ENCODE results near the gene MAPRE2.

DNA sequence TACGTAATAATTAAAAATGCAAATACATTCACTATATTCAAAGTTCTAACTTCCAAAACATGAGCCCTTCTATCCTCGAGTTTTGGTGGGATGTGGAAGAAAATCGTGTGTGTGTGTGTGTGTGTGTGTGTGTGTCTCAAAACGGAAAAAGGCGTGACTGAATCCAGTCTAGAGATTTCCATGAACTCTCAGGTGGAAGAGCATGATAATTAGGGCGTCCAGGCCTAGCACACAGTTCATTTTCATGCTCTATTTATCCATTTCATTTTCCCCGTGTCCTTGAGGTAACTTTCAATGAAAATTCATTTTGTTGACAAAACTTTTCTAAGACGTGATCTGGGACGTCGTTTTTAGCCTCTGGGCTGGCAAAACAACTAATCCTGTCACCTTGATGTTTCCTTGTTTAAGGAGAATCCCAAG lies 1.3 kb downstream of the DSG2 start:
- RRBS = no CpG with 5 or more reads among the region's 10 CpGs

DNA sequence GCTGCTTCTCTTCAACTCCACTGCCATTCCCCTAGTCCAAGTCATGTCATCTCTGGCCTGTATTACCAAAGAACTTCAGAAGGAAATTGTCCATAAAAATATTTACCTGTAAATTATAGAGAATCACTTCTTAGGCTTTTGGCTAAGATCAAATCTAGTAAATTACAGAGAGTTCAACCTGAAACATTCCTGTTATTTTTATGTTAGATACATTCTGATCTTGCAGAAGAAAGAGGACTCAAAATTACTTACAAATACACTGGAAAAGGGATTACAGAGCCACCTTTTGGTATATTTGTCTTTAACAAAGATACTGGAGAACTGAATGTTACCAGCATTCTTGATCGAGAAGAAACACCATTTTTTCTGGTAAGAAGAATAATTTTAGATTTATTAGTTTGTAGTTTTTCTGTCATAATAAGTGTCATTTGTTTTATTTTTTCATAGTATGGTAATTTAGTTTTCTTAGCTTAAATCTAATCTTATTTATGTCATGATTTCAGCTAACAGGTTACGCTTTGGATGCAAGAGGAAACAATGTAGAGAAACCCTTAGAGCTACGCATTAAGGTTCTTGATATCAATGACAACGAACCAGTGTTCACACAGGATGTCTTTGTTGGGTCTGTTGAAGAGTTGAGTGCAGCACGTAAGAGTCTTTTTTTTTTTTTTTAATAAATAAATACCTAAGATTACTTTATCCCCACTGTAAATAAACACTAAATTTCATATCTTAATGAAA lies 22.8 kb downstream of the DSG2 start:
- RRBS = no CpG with 5 or more reads among the region's 5 CpGs

DNA sequence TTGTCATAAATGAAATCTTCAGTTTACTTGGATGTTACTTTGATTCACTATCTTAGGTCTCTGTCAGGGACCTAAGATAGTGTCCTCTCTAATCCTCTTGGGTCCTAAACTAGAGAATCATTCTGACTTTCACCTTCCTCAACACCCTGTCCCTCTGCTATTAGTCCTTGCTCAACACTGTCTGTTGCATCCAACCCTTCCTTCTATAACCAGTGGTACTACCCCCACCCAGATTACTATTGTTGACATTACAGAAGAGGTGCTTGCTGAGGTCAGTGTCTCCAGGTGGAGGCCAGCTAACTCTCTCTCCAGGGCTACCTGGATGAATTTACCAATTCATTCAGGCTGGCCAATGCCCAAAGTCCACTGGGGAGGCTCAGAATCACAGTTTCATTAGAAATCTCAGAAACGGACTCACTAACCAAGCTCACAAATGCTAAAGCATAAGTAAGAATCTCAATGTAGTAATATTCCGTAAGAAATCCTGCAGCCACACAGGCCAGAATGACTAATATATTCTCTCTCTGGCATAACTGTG lies 10.2 kb upstream of the TTR start:
- RRBS = no CpG with 5 or more reads among the region's 2 CpGs

DNA sequence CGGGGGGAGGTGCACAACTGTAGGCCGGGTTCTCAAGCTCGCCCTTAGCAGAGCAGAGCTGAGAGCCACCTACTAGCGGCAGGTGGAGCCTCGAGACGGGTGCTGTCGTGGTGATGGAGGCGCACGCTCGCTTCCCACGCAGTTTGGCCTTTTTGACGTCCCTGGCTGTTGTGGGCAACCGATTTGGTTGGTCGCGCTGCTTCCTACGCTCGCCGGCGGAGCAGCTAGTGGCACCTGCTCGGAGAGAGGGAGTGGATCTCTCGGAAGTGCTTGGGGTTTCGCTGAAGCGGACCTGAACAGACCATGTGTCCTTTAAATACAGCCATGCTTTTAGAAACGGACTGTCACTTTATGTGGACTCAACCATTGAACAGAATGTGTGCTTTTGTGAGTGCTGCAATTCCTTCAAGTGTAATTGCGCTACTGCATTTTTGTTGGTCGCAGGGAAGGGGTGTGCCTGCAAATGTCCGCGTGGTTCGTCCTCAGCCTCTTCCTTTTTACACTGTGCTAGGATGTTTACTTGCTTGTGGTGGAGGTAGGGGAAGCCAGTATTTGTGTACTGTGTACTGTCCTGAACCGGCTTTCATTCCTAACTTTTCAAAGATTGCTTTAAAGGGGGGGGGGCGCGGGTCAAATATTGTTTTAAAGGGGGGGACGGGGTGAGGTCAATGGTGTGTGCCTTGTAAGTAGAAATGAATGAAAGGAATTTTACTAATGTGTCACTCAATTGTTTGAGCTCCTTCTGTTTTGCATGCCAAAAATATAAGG lies 582 bp upstream of the TRAPPC8 start:
- RRBS = no CpG with 5 or more reads among the region's 33 CpGs

GRCh38 chr18:32093631-32094203 lies 2.0 kb downstream of the RNF138 start:
- RRBS = no CpG with 5 or more reads among the region's 18 CpGs

GRCh38 chr18:32160545-32160991 lies 29.3 kb upstream of the MEP1B start:
- RRBS = no CpG with 5 or more reads among the region's 2 CpGs

GRCh38 chr18:32209733-32210045 lies 19.9 kb downstream of the MEP1B start:
- RRBS = no CpG with 5 or more reads among the region's 5 CpGs

DNA sequence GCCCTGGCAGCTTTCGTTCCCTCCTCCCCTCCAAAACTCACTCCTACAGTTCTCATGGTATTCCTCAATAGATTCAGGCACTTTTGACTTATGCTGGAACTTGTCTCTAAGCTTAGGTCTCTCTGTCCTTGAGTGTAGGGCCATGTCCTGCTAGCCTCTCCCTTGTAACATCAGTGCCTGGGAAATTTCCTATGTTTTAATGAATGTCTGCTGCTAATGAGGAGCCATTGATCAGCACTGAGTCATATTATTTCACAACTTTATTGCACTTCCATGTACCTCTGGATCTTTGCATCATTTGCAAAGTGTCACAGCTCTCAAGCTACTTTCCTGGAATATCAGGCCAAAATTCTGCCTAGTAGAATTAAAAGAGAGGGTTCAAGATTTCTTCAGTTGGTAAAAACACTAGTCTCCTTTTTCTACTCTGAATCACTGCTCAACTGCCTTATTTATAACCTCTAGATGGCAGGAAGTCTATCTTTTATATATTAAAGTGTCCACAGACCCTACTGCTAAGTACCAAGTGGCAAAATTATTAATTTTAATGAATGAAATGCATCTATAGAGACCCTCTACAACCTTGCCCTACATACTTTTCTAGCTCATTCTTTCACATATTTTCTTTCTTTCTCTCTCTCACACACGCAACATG lies 102.4 kb downstream of the GAREM1 start:
- RRBS = no CpG with 5 or more reads among the region's 2 CpGs

DNA sequence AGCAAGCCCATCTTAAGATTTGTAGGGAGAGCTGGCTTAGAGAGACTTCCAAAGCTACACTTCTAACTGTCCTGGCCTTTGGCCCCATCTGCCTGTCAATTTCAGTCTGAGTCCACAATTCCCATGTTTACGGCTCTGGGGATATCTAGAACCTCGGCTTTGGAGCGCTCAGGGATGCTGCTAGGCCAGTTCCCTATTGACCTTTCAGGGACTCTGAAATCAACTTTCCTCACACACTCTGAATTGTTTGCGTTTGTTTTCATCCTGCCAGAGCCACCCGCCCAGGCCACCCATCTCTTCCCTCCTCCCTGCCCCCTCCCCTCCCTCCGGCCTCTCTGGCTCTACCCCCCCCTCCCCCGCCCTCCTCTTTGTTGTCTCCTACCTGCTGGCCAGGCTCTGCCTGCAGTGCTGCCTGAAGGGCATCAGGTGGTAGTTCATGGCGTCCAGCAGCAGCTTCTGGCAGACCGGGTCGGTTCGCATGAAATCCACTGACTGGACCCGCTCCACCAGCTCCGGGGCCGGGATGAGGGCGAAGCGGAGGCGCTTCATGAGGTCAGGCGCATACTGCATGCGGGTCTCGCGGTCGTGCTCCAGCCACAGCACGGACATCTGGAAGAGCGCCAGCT lies 3.4 kb downstream of the KLHL14 start:
- RRBS = 38% methylated on average over 5 of the region's 24 CpGs

DNA sequence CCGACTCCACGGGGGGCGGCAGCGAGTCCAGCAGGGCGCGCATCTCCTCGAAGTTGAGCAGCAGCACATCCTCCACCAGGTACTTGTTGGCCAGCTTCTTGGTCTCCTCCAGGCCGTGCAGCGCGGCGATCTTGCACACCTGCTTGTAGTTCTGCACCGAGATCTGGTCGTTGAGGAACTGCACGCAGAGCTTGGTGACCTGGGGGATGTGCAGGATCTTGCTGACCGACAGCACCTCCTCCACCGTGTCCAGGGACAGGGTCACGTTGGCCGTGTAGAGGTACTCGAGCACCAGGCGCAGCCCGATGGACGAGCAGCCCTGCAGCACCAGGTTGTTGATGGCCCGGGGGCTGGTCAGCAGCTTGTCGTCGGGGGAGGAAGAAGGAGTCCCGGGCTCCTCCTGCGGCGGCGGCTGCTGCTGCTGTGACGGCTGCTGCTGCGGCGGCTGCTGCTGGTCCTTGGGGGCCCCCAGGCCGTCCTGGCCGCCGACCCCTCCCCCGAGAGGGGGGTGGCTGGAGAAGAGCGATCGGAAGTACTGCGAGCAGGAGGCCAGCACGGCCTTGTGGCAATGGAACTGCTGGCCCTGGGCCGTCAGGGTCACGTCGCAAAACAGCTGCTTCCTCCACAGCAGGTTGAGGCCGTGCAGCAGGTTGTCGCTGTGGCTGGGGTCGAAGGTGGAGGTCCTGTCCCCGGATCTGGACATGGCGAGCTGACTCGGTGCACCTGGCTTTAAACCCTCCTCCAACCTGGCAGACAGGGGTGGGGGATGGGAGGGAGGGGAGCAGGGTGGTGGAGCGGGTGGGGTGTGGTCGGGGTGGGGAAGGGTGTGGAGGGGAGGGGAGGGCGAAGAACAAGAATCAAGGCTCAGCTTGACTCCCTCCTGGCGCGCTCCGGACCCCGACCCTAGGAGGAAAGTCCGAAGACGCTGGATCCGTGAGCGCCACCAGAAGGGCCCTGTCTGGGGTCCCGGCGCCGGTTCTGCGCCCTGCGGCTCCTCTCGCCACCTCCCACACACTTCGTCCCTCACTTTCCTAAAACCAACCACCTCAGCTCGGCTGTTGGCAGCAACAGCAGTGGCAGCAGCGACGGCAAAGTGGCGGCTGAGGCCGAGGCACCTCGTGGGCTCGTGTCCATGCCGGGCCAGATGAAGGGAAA lies 2.6 kb downstream of the KLHL14 start:
- RRBS = 10% methylated on average over 9 of the region's 75 CpGs

- RRBS = no CpG with 5 or more reads among the region's 7 CpGs
Observed at GRCh38 chr18:34803908-34804569, 93.9 kb downstream of the DTNA start.

DNA sequence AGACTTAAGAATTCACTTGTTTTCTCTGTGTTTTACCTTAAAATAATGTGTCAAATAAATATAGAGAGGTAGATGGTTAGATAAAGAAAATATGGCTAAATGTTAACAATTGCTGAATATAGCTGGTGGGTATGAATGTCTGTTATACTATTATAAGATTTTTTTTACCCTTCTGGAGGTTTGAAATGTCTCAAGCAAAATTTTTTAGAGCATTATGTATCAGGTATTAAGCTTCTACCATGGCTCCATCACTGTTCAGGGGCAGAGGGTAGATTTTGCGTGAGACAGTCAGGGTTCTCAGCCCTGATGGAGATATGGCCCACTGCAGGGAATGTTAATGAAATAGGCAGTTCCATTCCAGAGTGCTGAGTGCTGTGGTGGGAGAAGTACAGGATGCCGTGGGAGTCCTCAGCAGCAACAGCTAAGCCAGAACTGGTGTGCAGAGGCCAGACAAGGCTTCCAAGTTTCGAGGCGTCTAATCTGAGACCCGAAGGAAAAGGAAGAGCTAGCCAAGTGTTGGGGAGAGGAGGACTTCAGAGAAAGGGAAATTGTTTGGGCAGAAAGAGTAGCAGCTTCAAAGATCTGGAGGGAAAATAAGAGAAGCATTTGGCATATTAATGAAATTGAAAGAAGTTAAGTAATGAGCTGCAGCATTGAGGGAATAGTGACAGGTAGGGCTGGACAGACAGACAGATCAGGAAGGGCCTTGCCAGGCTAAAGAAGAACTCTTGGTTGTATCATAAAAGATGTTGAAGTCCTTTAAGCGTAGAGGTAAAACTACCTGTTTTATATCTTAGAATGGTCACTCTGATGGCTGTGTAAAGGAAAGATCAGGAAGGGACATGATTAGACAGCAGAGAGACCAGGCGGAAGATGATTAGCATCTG lies 30.2 kb upstream of the MAPRE2 start:
- RRBS = no CpG with 5 or more reads among the region's 7 CpGs

GRCh38 chr18:35040913-35041960 lies at the start of gene MAPRE2:
Gene MAPRE2, plus strand, starts transcription at chr18:35041413.
- RRBS = 3% methylated on average over 7 of the region's 58 CpGs

DNA sequence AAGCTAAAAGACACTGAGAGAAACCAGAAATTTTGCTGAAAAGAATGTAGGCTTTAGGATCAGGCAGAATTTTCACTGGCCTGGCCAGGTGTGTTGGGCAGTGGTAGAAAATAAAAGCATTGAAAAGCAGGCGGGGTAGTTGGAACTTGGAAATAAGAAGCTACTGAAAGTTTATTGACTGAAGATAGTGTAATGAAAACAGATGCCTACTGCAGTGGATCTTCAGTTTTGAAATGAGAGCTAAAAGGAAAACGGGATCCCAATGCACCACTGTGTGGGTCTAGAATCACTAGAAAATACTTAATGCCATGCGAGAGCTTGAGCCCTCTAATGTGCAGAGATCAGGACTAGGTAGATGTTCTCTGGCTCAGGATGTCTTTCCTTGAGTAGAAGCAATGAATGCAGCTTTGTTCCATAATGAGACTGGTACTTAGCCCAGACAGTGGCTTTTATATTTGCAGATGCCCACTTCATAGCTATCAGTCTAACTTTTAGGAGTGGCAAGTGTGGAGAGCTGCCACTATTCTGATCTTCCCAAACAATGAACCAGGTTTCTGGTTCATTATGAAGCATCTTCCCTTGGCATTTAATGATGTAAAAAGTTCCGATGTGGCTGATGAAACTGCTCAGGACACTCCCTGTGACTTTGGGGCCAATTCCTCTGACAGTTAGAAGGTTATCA lies 5.3 kb downstream of the MAPRE2 start:
- RRBS = no CpG with 5 or more reads among the region's 4 CpGs

DNA sequence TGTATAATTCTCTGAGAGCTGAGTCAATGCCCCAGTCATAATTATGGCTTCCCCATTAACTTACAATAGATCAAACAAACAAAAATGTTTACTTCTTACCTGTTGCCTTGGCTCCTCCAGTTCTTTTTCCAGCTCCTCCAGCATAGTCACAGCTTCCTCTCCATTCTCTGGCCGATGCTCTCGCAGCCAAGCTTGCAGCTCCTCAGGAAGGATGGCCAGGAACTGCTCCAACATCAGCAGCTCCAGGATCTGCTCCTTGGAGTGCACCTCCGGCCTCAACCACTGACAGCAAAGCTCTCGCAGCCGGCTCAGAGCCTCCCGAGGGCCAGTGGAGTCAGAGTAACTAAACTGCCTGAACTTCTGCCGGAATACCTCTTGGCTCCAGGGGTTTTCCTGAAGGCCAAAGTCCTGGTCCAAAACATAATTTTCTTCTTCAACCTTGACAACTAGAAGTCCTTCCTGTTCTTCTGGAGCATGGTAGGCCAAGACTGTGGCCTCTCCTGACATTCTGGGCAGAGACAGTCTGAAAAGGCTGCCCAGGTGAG lies 23.1 kb downstream of the ZNF397 start:
- RRBS = 88% methylated on average over 3 of the region's 7 CpGs

DNA sequence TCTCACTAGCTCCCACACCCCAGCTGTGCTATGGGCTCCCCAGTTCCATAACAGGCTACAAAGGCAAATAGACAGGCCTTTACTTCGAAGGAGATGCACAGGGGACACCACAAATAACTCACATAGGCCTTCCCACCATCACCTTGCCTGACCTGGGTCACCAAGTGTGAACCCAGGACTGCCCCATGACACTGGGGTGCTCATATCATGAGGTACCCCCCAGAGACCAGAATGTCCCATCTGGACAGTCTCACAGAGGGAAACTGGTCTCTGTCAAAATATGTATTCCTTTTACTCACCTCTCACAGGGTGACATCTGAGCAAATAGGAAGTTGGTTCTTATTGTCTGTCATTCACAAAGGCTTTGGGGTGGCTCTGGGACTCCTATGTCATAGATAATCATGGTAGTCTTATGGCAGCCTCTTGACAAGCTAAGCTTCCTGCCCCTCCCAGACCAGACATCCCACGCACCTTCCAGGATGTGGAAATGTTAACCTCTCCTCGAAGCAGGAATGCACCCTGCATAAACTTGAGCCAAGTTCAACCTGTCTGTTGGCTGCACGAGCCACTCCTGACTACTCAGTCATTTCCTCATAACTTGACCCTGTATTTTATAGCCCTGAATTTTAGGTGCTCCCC lies 15.2 kb upstream of the INO80C start:
- RRBS = no CpG with 5 or more reads among the region's 4 CpGs

DNA sequence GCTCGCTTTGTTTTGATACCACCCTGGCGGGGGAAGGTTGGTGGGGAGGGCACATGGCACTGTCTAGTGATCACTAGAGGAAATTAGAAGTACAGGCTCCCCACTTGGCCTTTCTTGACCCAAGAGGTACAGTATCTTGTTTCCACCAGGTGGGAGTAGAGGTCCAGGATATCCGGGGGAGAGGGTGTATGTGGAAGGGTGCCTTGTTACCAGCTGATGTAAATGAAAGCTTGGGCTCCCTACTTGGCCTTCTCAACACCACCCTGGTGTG lies 7.4 kb downstream of the GALNT1 start:
- RRBS = no CpG with 5 or more reads among the region's 3 CpGs

DNA sequence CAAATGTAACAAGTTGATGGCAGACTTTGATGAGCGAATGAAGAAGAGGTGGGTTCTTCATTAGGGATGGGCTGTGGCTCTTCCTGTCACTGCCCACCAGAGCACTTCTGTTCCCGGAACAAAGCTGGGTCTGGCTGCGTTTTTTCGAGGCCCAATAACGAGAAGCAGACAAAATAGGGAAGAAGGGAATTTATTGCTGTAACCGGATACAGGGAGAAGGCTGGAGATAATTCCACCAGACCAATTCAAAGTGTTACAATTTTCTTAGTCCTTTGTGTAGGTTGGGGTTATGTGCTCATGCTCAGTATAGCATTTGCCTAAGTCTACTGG lies 84.7 kb downstream of the FHOD3 start:
- RRBS = 17% methylated on average over 3 of the region's 6 CpGs

GRCh38 chr18:36392746-36393462 lies 95.4 kb downstream of the FHOD3 start:
- RRBS = no CpG with 5 or more reads among the region's 3 CpGs

All from AG04449 (cell line).